ENCODE measurements around a stretch of chr20.

- RRBS = no CpG with 5 or more reads among the region's 5 CpGs
These were observed 2.7 kb downstream of the PLAGL2 start for GRCh38 chr20:32204550-32205464.

GRCh38 chr20:32237120-32237931 is 29.6 kb downstream of the POFUT1 start:
- RRBS = no CpG with 5 or more reads among the region's 9 CpGs

DNA sequence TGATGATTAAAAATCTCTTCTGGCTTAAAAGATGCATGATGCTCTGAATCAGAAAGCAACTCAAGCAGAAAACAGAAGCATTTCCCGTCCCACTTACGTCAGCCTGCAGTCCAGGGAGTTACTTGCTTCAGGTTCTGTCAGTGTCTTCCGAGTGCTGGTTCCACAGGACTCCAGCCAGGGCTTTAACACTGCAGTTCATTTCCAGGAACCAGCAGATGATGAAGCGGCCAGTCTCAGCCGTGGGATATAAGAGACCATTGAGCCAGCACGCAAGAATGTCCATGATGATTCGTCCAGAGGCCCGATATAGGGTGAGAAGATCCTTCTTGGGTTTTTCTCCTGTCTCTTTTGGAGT is 30.8 kb upstream of the ASXL1 start:
- RRBS = no CpG with 5 or more reads among the region's 8 CpGs

- RRBS = no CpG with 5 or more reads among the region's 19 CpGs
These were observed 71.5 kb downstream of the ASXL1 start for GRCh38 chr20:32429515-32430121.

- RRBS = 75% methylated on average over 29 of the region's 65 CpGs
These were observed 99.0 kb downstream of the ASXL1 start for GRCh38 chr20:32456867-32457883.

GRCh38 chr20:32479650-32480488 is 105.3 kb downstream of the NOL4L start:
- RRBS = no CpG with 5 or more reads among the region's 6 CpGs

GRCh38 chr20:32483150-32484061 is 101.7 kb downstream of the NOL4L start:
- RRBS = 5% methylated on average over 18 of the region's 90 CpGs

DNA sequence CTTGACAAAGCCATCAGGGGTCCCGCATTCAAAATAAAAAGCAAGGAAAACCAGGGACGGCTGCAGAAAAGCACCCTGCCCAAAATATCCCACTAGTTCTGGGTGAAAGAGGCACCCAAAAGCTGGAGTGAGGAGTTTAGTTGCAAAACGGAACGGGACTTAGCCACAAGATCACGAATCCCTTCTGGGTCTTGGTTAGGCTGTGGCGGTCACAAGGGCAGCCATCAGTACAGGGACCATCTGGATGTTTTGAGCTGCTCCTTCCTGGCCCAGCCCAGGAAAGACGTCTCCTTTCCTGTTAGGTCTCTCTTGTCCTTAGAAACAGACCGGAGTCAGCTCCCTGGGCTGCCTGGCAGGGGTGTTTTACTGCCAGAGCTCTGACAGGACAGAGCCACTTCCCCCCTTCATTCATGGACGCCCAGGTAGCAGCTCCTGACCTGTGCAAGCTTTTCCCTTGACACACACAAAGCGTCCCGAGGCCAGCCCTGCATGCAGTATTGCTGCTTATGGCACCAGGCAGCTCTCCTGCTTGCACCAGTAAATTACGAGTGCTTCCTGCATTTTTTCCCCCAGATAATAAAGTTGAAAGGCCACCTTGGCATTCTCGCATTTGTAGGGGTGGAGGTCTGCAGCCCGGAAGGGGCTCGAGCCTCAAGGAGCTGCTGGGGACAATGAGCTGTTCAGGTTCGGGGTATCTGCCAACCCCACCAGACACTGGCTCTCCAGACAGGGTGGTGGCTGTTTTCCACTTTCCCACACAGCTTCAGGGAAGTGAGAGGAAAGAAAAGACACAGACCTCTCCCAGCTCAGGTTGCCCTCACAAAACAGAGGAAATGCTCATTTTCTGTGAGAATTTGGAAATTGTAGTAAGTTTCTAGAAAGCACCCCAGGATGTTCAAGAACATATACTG is 87.4 kb downstream of the NOL4L start:
- RRBS = no CpG with 5 or more reads among the region's 16 CpGs

DNA sequence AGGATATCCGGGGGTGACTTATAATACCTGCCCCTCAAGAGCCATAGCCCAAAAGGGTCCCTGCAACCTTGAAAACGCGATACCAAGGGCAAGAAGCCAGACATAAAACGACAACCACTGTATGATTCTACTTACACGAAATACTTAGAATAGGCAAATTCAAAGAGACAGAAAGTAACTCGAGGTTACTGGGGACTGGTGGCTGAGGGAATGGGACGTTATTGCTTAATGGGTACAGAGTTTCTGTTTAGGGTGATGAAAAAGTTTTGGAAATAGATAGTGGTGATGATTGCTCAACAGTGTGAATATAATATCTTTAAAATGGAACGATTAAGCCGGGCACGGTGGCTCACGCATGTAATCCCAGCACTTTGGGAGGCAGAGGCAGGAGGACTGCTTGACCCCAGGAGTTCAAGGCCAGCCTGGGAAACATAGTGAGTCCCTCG is 71.9 kb downstream of the NOL4L start:
- RRBS = no CpG with 5 or more reads among the region's 12 CpGs

DNA sequence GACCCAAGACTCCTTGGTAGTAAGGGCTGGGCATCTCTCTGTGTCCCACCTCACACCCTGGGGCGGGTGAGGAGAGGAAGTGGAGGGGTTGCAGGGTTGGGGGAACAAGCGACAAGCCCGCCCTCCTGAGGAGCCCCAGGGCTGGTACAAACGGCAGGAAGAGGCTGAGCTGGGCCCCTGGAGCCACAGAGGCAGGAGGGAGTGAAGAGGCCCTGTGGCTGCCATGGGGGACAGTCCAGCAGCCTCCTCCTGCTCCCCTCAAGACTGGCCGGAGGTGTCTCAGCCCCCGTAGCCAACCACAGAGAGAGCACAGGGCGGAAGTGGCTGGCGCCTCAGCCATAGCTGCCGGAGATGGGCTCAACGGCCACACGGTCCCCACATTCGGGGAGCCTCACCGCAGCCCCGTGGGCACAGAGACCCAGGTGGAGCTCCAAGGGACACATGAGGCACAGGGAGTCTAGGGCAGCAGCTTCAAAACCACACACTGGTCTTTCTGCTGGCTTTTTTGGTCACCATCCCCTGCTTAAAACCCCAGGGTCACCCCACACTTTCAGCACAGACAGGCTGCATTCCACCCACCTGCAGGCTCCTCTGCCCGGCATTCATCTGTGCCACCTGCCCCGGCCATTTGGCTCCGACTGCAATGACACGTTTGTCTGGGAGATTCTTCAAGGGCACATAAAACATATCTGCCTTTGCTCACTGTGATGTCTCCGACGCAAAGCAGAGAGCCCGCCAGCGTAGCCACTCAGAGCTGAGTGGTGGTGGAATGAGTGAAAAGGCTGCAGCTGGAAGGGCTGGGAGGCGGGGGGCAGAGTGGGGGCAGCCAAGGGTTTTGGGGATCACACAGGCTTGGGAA is 459 bp downstream of the C20orf203 start:
- RRBS = 3% methylated on average over 5 of the region's 23 CpGs

GRCh38 chr20:32743810-32744382 is 629 bp upstream of the COMMD7 start:
- RRBS = no CpG with 5 or more reads among the region's 9 CpGs

GRCh38 chr20:32762816-32763090 is 568 bp downstream of the DNMT3B start:
- RRBS = 2% methylated on average over 16 of the region's 24 CpGs

GRCh38 chr20:32763170-32763664 is 1.0 kb downstream of the DNMT3B start:
- RRBS = 38% methylated on average over 5 of the region's 31 CpGs

DNA sequence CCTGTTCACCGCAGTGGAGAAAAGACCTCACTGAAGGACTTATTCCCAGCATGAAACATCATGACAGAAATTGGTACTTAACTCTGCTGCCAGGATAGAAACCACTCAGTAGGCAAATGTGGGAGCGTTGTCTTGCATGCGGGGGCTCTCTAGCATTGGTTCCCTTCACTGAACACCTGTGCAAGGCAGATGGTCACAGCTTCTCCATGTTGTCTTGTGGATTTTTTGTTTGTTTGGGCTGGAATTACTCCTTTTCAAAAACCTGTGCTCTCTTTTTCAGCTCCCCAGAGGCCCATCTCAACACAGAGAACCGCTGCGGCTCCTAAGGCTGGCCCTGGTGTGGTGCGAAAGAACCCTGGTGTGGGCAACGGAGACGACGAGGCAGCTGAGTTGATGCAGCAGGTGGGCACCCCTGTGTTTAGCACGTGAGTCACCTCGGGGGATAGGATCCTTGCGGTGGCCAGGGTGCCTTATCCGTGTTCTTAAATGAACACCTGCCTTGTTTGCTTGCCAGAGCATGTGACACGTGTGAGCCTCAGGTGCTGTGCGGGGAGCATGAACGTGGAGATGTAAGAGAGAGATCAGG is 19.2 kb upstream of the EFCAB8 start:
- RRBS = no CpG with 5 or more reads among the region's 16 CpGs

DNA sequence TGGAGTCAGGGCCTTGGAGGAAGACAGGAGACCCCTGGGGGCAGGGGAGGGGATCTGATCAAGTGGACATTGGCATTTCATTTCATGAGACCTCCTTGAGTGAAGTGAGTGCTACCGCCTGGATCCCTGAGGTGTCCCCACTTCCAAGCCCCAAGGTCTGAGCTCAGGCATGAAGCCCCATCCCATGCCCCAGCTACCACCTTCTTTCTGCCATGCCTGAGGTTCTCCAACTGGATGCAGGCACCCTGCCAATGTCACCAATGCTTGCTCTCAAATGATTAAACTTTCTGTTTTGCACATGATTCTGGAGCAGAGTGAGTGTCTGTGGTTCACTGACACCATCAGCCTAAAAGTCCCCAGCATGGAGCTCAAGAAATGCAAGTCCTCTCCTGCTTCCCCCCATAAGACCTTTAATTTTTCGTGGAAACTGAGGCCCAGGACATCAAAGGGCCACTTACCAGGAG is 43.7 kb upstream of the BPIFA2 start:
- RRBS = no CpG with 5 or more reads among the region's 2 CpGs

- RRBS = no CpG with 5 or more reads among the region's 6 CpGs
These were observed 9.7 kb upstream of the BPIFB1 start for GRCh38 chr20:33273316-33273657.

DNA sequence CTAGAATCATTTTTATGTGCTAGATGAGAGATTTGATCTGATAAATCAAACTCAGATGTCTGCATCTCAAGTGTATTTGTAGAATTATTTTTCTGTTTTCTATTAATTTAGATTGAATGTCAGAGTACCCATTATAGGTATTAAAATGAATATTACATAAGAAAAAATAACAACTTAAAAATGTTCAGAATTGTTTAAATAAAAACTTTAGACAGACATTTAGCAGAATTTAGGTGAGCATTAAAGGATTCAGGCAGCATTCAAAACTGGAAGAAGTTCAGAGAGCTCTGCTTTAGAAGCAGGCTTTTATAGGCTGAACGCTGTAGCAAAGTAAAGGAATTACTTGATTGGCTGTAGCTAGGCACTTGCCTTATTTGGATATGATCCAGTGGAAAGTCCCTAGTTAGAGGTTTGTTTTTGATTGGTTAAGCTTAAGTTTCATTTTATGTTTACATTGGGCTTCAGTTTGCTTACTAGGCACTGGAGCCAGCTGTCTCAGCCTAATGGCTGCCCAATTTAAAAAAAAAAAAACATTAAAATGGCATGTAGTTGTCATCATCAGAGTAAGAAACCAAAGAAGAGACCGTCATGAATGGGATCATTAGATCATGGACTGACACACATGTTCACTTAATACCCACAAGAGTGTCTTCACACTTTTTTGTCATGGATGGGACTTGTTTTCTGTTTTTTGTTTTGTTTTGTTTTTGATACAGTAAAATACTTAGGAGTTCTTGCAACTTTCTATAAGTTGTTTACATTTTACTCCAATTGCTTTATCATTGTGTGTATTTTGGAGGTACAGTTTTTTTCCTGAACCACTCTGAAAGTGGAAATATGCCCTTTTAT is 65.1 kb downstream of the CBFA2T2 start:
- RRBS = no CpG with 5 or more reads among the region's 2 CpGs

- RRBS = no CpG with 5 or more reads among the region's 3 CpGs
These were observed 82.5 kb downstream of the CBFA2T2 start for GRCh38 chr20:33572112-33573076.

DNA sequence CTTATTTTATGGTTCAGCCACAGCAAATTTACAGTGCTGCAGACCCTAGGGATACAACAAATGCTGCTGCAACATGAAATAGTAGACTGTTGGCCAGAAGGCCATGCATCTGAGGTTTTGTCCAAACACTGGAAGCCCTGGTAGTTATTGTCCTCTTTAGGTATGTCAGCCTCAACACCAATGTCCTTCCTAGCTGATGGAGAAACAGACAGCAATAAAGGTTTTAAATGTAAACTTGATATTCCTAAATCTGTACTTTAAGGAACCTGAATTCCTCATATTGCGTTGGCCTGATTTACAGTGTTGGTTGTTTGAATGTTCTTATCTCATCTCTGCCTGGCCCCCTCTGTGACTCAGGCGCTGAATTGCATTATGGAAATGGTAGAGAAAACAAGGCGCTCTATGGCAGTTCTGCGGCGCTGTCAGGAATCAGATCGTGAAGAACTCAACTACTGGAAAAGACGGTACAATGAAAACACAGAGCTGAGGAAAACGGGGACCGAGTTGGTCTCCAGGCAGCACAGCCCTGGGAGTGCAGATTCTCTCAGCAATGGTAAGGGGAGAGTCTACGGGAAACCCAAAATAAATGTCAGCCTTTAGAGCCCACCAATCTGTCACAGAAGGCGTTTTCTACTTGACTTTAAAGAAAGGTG is 32.6 kb upstream of the C20orf144 start:
- RRBS = no CpG with 5 or more reads among the region's 11 CpGs

DNA sequence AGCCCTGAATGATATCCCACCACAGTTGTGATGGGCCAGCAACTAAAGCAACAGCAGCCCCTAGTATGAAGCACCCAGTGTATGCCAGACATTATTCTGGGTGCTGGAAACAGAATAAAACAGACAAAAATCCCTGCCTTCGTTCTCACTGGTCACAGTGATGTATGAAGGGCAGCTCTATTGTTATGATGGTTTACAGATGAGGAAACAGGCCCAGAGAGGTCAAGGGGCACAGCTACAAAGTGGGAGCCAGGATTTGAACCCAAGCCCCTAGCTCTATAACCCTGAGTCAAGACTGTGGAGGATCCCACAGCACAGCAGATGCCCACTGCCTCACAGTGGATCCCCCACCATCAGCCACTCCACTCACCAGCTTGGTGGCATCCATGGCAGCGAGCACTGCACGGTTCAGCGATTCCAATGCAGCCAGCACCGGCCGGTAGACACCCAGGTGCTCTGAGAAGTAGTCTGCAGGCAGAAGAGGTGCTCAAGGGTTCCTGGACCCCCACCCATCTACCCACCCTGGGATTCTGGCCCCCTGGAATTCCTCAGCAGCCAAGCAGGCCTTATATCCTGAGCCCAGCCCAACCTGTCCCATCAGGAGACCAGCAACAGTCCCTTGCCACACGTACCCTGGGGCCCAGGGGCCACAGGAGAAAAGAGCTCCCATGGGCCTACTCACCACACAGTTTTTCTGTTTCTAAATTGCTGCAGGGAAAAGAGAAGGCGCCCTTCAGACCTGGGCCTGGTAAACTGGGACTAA is 2.4 kb downstream of the ACTL10 start:
- RRBS = no CpG with 5 or more reads among the region's 8 CpGs

Data from HL-60 (cell line).